ReNcell CX (cell line): Measurements from ENCODE around the gene SUPV3L1.

- PRO-cap = no peak
These were observed 3.9 kb downstream of the DDX21 start for GRCh38 chr10:68959771-68960362.

GRCh38 chr10:68992817-68993616 is 4.4 kb downstream of the KIFBP start:
- PRO-cap = no peak

DNA sequence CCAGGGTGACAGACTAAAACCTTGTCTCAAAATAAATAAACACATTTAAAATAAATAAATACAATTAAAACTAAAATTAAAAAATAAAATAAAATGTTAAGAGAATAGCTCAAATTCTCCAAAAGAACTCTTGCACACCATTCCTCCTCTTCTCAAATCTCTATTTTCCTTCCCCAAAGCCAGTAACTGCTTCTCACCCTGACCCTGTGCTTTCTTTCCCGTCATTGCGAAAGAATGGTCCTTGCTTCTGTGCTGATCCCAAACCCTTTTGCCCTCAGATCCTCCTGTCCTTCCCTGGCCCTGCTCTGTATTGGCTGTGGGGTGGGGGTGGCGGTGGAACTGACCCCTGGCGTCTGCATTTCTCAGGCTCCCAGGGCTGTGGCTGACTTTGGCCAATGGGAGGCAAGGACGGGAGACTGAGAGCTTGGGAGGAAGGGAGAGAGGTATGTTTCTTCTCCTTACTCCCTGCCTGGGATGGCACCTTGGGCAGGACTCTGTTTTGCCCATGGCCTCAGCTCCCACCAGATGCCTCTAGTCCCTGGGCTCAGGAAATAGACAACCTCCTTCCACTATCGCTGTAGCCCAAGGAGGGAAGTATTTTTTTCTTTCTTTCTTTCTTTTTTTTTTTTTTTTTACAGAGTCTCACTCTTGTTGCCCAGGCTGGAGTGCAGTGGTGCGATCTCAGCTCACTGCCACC is 12.6 kb downstream of the SRGN start:
- PRO-cap = no peak

- PRO-cap = bidirectional peak, plus-strand start at chr10:69180256, minus-strand start at chr10:69179906
These were observed at the start of gene SUPV3L1 for GRCh38 chr10:69180102-69180786. Gene SUPV3L1, plus strand, starts transcription at chr10:69180234.

GRCh38 chr10:69202410-69202985 is 17.6 kb upstream of the HKDC1 start:
- PRO-cap = no peak

DNA sequence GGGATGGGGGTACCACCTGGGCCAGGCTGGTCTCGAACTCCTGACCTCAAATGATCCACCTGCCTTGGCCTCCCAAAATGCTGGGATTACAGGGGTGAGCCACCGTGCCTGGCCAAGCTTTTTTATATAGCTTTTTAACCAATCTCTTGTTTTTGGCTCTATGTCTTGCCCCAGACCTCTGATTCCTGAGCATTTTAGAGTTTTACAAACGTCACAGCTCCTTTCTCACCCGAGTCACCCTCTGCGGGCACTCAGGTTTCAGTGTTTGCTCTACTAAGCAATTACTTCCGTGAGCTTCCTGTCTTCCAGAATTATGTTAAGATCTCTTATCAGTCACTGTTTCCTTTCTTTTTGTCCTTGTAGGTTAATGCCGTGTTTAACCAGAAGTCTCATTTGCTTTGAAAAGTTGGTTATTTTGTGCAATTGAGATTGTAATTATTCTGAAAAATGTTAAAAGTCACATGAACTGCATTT is 4.8 kb upstream of the HKDC1 start:
- PRO-cap = no peak

- PRO-cap = unidirectional peak, plus-strand start at chr10:69237846
These were observed 17.4 kb downstream of the HKDC1 start for GRCh38 chr10:69237438-69238125.

DNA sequence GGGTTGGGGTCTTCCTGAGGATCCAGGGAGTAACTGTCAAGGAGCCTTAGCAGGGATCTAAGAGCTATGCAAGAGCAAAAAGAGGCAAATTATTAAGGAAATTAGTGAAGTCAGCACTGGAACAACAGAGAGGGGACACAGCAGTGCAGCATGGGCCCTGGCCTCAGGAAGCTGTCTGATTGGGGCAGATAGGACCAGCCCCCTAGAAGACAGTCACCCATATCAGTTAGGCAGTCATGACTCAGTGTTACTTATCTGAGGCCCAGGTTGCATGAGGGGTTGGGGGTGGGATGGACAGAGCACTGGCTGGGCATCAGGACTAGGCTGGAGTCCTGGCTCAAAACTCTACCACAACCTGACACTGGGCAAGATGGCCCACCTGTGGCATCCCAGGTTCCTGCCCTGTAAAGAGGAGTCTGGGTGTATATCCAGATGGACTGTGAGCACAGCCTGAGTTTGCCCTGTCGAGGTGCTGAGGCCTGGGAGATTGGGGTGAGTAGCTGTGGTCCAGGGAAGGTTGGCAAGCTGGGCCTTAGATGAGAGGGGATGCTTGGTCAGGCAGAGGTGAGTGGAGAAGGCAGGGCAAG is 3.0 kb upstream of the HK1 start:
- PRO-cap = no peak

DNA sequence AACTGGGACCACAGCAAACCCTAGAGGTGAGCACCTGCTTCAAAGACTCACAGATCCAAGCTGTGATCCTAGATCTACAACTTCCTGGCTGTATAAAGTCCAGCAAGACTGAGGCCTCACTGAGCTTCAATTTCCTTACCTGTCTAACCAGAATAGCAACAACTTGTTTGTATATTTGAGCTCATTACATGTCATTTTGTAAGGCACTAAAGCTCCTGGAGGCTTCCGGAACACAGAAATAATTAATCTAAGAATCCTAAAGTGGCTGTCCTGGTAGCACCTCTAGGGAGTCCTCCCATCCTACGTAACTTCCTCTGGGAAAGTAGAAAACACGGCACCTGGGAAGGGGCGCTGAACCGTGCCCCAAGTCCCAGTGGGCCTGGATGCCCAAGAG is 1.0 kb upstream of the HK1 start:
- PRO-cap = no peak

DNA sequence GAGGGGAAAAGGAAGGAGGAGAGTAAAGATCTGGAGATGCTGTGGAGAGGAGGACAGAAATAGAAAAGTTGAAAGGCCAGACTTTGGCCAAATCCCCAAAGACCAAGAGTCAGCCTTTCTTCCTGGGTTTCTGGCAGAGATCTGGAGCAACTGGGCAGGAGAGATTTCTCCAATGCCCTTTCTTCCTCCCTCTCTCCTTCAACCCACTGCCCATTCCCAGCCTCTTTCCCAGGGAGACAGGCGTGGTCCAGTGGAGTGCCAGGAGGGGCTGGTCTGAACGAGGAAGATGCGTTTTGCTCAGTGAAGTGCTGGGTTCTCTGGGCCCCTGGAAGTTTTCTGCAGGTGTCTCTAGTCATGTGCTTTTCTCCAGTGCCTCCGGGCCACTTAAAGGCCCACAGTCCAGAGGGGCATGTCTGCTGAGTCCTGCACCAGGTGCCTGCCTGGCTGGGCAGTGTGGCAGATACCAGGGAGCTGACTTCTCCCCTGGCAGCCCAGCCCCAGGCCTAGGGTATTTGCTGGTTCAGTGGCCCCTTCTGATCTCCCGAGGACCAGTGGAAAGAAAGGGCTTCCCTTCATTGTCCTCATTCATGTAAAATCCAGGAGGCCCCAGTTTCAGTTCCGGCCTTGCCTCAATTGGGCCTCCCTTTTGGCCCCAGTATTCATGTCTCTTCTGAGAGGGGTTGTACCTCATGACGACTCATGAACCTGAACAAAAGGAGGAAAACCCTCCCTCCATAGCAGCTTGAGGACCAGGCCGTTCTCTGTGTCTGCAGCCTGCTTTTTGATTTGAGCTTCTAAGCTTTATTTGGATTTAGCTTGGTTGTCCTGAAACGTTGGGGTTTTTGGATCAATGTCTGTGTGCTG is 20.4 kb downstream of the HK1 start:
- PRO-cap = no peak

DNA sequence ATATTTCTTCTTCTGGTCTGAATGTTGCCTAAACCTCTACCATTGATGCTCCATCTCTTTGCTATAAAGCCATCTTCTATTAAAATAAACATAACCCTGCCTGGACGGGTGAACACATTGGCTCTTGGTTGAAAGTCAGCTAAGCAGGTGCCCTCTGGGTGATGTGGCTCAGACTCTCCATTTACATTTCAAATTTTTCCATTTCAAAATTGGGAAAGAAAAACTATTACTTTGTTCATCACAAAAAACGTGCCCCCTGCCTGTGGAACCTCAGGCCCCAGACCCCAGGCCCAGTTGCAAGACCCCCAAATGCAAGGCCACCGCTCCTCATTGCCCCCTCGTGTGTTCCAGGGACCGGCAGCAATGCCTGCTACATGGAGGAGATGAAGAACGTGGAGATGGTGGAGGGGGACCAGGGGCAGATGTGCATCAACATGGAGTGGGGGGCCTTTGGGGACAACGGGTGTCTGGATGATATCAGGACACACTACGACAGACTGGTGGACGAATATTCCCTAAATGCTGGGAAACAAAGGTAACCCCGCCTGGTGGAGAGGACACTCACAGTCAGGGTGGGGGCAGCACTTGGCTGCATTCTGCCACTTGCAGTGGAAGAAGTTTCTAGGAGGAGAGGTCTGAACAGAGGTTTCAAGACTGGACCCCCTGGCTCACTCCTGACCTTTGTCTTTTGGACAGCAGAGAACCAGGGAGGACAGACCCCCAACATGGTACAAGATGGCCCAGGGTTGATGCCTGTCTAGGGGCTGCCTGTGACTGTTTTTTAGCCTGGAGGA is 24.7 kb downstream of the TACR2 start:
- PRO-cap = no peak

DNA sequence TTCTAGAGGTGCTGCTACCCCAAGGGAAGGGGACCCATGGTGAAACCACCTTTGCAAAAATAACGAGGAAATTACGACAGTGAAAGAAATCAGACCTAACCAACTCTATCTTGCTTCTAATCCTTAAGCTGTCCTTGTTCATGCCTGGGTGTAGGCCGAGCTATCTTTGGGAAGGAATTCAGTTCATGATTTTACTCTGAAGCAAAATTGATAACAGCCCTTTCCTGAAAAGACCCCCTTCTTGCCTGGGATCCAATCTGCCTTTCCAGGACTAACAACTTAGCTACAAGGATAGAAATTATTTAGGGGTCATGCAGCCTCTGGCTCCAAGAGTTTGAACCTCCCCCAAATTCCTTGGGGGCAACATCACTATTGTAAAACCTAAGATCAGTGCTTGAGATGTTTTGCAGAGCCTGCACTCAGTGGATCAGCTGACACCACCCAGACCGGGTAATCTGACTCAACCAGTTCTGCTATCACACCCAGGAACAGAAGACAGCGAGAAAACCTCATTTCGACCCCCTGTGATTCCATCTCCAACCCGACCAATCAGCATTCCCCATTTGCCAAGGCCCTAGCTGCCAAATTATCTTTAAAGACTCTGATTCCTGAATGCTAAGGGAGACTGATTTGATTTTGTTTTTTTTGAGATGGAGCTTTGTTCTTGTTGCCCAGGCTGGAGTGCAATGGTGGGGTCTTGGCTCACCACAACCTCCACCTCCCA is 5.4 kb downstream of the TACR2 start:
- PRO-cap = no peak

GRCh38 chr10:69646246-69646731 is 16.2 kb downstream of the FAM241B start:
- PRO-cap = no peak

GRCh38 chr10:69911839-69912060 is 110.0 kb downstream of the COL13A1 start:
- PRO-cap = no peak

GRCh38 chr10:70150102-70151292 is 4.0 kb upstream of the TYSND1 start:
- PRO-cap = no peak

GRCh38 chr10:70209022-70209497 is 24.2 kb downstream of the PPA1 start:
- PRO-cap = no peak

GRCh38 chr10:70232963-70233253 is 321 bp downstream of the PPA1 start:
- PRO-cap = no peak

- PRO-cap = no peak
These were observed 39.3 kb upstream of the NPFFR1 start for GRCh38 chr10:70323051-70323572.

DNA sequence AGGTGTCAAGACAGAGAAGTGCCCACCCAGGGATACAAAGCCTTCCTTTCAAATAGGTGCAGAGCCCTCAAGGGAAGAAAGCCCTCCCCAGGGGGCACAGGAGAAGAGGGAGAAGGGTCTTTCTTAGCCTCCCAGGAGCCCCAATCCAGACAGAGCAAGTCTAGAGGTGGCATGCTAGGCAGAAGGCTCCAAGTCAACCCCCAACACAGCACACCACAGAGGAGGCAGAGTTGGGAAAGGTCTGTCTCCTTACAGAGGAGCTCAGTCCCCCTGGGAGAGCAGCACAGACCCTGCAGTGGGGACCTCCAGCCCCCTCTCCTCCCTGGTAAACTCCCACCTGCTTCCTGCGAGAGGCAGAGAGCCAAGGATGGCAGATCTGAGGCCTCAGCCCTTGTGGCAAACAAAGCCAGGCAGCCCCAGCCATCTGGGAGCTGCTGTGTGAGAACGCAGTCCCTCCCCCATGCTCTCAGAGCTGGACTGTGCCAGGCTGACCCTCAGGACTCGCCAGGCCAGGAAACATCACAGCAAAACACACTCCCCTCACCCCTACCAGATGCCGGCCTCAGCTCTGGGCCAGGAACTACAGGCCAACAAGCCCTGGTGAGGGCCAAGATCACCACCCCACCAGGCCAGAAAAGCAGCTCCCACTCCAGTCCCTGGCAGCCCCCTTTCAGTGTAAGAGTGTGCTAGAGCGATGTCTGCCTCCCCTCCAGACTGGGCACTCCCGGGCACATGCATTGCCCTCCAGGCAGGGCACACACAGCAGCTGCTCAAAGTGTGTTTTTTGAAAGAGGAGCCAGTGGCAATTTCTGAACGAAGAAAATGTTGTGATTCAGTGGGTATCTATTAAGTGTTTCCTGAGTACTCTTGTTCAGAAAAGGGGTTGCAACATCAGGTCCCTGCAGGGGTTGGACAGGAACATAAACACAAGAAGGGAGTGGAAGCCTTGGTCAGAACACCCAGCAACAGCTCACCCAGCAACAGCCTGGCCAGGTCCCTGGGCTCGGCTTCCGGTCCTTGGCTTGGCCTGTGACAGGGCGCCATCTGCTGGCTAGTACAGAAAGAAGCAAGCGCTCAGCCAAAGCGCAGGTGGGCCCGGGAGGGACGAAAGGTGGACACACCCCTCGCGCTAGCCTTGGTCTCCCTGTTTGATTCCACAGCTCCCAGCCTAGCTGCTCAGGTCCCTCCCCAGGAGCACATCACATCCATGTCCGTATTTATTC is 18.4 kb downstream of the LRRC20 start:
- PRO-cap = no peak

GRCh38 chr10:70378012-70378641 is 4.3 kb downstream of the LRRC20 start:
- PRO-cap = no peak